PC-3 (cell line): Measurements from ENCODE around the genes SWSAP1, ACP5, ZNF442, ZNF443 and ZNF791.

GRCh38 chr19:10919295-10920320, 8.8 kb downstream of the YIPF2 start:
- RAMPAGE, long total RNA, result no peak

- RAMPAGE, long total RNA, result no peak
These were observed 55.3 kb upstream of the LDLR start for GRCh38 chr19:11033851-11034388.

DNA sequence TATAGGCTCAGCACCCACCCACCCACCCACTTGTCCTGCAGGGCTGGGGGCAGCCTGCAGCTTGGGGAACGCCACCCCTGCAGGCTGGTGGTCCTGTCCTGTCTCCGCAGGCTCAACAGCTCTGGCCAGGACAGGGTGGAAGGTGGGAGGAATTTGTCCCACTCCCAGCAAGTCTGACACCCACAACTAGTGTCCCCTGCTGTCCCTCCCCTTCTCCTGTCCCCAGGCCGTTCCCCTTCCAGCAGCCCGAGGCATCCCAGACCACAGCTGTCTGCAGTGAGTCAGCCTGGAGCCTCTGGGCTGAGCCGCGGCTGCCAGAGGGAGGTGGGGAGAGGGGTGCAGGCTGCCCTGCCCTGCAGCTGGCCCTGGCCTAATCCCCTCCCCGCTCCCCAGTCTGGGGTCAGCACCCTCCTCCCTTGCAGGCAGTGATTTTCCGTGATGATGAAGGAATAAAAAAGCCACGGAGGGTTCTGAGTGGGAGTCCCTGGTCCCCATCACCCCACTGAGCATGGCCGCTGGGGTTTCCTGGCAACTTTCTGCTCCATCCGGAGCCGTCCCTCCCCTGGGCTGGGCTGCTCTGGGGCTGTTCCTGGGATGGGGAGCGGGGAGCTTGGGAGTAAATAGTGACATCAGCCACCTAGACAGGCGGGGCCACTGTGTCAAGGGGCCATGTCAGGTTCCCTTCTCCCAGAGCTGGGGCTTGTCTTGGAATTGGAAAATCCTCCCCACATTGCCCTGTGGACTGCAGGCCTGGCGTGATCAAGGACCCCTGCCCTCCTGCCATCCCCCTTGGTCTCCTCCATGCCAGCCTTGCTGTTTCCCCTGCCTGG, 16.9 kb downstream of the SPC24 start:
- RAMPAGE, long total RNA, result no peak

DNA sequence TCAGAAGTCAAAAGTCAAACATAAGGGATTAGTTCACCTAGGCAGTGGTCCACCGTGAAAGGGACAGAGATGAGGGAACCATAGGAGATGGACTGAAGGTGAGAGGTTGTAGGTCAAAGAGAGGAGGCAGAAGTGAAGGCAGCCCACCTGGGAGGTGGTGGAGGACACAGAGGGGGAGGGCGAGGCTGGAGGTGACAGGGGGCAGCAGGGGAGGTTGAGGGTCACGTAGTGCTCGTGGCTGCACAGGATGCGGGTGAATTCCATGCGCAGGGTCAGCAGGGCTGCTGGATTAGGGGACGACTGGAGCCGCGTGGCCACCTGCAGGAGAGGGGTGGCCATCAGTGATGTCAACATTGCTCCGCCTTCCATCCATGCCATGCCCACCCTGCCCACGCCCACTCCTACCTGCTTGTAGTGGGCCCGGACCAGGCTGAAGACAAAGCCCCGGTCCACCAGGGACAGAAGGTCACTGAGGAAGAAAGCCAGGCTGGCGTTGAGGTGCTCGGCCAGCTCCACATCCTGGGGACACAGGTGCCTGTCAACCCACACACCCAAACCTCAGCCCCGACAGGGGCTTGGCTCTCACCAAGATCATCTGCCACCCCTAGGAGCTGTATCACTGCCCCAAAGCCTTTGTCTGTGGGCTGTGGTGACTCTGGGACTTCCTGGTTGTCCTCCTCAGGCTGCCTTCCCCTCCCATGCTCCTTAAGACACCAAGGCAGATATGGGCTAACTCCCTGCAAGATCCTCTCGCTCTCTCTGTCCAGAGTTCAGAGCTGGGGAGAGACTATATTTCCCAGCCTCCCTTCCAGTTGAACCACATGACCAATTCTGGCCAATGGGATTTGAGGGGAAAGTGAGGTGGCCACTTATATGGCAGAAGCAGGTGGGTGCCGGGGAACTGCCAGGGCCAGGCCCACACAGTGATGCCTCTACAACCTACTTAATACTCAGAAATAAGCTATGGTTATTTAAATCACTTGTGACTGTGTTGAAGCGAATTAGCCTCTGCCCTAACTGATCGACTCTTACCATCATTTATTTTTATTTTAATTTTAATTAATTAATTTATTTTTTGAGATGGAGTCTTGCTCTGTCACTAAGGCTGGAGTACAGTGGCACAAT, 16.5 kb upstream of the ANGPTL8 start:
- RAMPAGE, long total RNA, result no peak

- RAMPAGE, long total RNA, result no peak
These were observed 6.2 kb downstream of the DOCK6 start for GRCh38 chr19:11256097-11256560.

DNA sequence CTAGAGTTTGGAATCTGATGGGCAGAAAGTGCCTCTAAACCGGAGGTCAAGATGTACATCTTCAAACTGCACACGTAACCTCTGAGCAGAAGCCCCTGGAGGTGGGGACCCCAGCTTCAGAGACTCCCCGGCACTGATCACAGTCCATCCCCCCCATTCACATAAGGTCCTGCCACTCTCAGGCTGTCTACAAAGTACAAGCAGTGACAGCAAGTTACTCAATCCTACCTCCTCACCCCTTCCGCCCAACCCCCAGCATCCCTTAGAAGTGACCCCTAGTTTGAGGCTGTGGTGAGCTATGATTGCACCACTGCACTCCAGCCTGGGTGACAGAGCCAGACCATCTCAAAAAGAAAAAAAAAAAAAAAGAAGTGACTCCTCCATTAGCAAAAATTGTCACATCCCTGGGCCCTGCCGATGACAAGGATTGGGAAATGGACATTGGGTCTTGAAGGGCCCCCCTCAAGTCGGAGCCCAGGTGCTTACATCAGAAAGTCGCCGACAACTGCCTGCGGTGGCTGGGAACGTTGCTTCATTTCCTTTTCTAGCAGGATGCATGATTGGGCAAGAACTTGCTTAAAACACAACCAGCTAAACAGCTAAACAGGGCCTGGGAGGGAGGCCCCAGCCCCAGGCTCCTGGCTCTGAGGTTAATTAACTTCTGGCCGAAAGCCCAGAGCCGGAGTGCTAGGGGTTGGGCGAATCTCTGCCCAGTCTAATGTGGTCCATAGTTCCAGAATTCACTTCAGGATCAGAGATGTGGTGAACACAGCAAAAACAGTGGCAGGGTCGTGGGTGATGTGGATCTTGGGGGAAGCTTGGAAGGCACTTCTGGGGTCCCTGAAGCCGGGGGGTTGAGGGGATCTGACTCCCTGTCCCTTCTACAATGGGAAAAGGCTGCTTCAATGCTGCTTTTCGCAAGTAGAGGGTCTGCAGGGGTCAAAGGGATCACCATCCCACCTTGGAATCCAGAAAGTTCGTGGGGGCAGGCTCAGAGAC, 15.3 kb downstream of the RAB3D start:
- RAMPAGE, long total RNA, result no peak

- RAMPAGE, long total RNA, result start-site peak on the plus strand at chr19:11374686-11374737, 35 and 22 reads in 2 replicates
These were observed at the start of gene SWSAP1 for GRCh38 chr19:11374322-11375369. SWSAP1 (plus strand) TSS chr19:11374666.

GRCh38 chr19:11442142-11442528, 6.7 kb downstream of the PRKCSH start:
- RAMPAGE, long total RNA, result no peak

DNA sequence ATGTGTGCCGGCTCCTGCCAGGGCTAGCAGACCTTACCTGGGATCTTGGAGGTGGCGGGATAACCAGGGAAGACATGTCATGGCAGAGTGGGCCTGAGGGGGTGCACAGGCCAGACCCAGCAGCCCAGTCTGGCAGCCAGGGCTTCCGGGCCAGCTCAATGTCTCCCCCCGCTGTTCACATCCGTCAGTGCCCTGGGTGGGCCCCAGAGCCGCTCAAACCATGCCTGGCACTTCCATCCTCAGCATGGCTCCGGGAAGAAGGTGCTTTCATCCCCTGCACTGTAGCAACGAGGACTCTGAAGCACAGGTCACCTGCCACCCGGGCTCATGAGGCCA, 7.1 kb downstream of the ELOF1 start:
- RAMPAGE, long total RNA, result no peak

GRCh38 chr19:11577426-11577949, at the start of gene ACP5:
ACP5 (minus strand) TSS chr19:11577645.
- RAMPAGE, long total RNA, result no peak

- RAMPAGE, long total RNA, result no peak
These were observed 16.2 kb upstream of the ZNF439 start for GRCh38 chr19:11832308-11832814.

GRCh38 chr19:11924434-11924813, 483 bp upstream of the ZNF700 start:
- RAMPAGE, long total RNA, result no peak

DNA sequence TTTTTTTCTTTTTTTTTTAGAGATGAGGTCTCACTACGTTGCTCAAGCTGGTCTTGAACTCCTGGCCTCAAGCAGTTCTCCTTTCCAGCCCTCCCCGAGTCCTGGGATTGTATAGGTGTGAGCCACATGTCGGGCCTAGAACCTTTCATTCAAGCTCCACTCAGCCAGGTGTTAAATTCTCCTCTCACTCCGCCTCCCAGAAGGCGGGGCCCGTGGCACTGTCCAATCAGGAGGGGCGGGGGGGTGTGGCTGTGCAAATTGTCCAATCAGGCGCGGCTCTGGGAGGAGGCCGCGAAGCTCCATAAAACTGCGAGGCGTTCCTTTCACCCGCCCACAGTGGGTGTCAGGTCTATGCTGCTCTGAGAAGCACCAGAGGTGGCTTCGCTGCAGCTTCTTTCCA, 3.1 kb upstream of the ZNF625 start:
- RAMPAGE, long total RNA, result no peak

GRCh38 chr19:12271490-12271775, 23.2 kb downstream of the ZNF44 start:
- RAMPAGE, long total RNA, result no peak

DNA sequence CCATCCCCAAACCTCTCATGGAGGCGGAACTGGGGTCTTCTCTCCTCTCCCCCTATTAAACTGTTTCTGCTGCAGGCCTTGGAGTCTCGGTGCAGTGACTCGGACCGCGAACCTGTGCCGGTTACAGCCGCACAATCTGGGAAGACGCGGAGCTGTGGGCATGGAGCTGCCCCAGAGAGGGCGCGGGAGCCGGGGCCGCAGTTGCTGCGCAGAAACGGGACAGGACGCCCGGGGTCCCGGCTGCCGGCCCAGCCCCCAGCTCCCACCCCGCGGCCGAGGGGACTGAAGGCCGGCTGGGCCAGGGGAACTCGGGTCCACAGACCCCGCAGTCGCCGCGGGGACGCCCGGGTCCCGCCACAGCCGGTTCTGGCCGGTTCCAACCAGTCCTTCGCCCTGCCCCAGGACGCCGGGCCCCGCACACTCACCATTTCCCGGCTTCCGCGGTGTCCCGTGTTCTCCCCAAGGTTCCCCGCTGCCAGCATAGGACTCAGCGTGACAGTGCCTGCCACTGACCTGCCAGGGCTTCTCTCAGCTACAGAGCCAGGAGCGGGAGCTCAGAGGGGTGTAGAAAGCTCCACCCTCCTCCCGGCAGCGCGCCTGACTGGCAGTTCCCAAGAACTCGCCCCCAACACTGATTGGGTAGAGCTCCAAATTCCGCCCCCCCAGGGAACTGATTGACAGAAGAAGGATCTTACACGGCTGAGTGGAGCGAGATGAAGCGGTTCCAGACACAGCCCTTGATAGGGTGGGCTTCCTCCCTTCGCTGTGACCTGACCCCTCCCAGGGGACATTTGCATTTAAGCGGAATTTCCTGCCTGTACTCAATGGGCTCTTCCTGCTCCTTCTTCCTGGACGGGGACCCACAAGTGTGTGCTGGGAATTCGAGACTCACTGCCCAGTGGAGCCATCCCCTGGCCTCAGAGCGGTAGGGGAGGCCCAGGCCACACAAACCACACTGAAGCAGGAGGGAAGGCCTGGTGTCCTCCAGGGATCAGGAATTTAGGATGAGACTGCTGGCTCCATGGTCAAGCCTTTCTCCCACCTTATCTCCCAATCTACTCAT, at the start of gene ZNF442:
Gene ZNF442, minus strand, starts transcription at position 576 of the 1,063 bp plus-strand sequence.
- RAMPAGE, long total RNA, result no peak

GRCh38 chr19:12440442-12441400, at the start of gene ZNF443:
ZNF443 (minus strand) TSS chr19:12441021.
- RAMPAGE, long total RNA, result no peak

- RAMPAGE, long total RNA, result no peak
These were observed 26.9 kb downstream of the ZNF564 start for GRCh38 chr19:12524292-12524912.

- RAMPAGE, long total RNA, result no peak
These were observed 1.2 kb downstream of the ZNF564 start for GRCh38 chr19:12550139-12550465.

- RAMPAGE, long total RNA, result no peak
These were observed 12.7 kb upstream of the ZNF564 start for GRCh38 chr19:12563899-12564550.

- RAMPAGE, long total RNA, result no peak
These were observed at the start of gene ZNF791 for GRCh38 chr19:12610400-12611657. ZNF791 (plus strand) TSS chr19:12610920.